Osteoblast (primary cell): ENCODE measurements around the gene HS6ST1.

GRCh38 chr2:127847158-127847605 lies 10.8 kb downstream of the POLR2D start:
- CAGE, long polyA plus RNA, result no peak
- RRBS, result no CpG with 5 or more reads among the region's 6 CpGs

- CAGE, long polyA plus RNA, result no peak
- RRBS, result no CpG with 5 or more reads among the region's 10 CpGs
Measured at GRCh38 chr2:127847606-127848396, 10.2 kb downstream of the POLR2D start.

- CAGE, long polyA plus RNA, result no peak
- RRBS, result no CpG with 5 or more reads among the region's 29 CpGs
Measured at GRCh38 chr2:127859095-127859704, 1.2 kb upstream of the POLR2D start.

- CAGE, long polyA plus RNA, result no peak
- RRBS, result no CpG with 5 or more reads among the region's 9 CpGs
Measured at GRCh38 chr2:127953153-127954323, 67.8 kb upstream of the AMMECR1L start.

DNA sequence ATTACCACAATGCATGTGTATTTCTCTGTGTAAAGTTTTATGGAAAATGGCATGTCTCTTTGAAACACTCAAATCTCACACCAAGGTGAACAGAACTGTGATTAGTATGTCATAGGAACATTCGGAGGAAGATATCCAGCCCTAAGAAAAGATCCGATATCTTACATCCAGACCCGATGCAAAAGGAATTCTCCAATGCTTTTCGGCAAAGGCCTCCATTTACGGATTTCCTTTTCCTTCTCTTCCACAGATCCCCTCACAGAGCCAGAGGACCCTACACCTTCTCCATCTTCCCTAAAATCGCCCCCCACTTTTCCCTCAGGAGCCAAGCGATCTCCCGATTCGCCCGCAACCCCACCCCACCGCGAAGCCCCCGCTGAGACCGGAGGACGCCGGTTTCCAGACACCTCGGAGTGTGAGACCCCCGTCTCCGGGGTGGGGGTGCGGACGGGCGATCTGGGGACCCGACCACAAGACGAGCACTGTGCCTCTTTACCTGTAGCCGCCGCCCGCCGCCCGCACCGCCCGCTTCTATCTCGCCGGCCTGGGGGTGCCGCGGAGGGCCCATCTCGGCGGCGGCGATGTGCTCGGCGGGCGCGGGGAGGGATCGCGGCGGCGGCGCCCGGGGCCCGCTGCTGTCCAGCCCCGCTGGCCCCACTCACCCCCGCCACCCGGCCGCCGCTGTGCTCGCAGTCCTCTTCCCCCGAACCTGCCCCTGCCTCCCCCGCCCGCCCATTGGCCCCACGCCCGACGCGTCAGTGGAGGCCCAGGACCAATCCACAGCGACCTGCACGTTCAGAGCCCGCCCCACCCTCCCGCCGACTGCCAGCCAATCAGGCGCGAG lies 1.0 kb downstream of the SAP130 start:
- CAGE, long polyA plus RNA, result no peak
- RRBS, result 1% methylated on average over 30 of the region's 70 CpGs

DNA sequence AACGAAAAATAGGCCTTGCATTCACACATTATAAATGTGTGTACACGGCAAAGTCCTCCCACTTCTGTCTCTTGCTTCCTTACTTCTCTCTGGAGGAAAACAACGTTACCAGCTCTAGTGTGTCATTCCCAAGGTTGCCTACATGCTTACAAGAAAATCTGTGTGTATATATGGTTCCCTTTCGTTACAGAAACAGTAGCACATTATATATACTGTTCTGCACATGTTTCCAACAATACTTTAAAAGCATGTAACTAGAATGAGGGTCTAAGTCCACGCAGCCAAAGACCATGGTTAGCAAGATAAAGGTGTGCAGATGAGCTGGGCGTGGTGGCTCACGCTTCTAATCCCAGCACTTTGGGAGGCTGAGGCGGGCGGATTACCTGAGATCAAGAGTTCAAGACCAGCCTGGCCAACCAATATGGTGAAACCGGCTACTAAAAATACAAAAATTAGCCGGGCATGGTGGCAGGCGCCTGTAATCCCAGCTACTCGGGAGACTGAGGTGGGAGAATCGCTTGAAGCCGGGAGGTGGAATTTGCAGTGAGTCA lies 25.0 kb upstream of the UGGT1 start:
- CAGE, long polyA plus RNA, result no peak
- RRBS, result no CpG with 5 or more reads among the region's 15 CpGs

- CAGE, long polyA plus RNA, result no peak
- RRBS, result no CpG with 5 or more reads among the region's 11 CpGs
Measured at GRCh38 chr2:128178328-128179177, 87.6 kb downstream of the UGGT1 start.

DNA sequence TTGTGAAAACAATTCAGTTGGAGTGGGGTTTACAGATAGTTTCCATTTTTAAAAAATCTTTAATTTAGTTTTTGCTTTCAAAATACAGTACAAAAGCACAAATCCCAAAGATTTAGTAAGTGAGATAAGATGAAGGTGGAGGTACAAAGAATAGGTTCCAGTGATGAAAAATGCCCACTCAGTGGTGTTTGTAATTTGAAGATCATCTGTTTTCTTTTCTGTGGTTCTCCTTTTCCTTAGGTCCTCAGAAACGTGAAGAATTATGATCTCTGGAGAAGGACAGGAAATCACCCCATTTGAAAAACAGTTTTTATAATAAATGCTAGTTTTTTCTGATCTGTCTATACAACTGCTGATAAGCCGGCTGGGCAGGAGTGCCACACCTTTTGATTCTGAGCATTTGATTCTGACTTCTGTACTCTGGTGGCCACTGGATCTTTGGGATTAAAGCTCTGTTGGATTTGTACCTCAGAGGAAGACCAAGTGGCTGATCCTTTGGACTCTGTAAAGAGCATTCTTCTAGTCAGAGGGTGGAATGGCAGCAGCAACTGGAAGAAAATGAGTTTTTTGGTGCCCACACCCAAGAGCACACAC lies 98.6 kb downstream of the UGGT1 start:
- CAGE, long polyA plus RNA, result no peak
- RRBS, result no CpG with 5 or more reads among the region's 2 CpGs

DNA sequence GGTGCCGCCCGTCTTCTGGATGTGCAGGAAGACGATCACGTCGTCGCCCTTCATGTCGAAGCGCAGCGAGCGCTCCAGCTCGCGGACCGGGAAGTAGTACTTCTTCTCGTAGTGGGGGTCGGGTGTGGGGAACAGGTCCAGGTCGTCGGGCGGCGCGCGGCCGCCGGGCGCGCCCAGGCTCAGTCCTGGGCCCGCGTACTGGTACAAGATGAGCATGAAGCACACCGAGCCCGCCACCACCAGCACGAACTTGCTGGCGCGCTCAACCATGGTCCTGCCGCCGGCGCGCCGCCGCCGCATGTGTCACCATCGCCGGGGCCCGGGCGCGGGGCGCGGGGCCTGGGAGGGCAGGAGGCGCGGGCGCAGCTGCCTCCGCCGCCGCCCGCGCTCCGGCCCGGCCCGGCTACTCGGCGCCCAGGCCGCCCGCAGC lies 389 bp downstream of the HS6ST1 start:
- CAGE, long polyA plus RNA, result no peak
- RRBS, result no CpG with 5 or more reads among the region's 61 CpGs

- CAGE, long polyA plus RNA, result no peak
- RRBS, result 2% methylated on average over 22 of the region's 79 CpGs
Measured at GRCh38 chr2:128318694-128319212, at the start of gene HS6ST1. Gene HS6ST1, minus strand, starts transcription at chr2:128318868.

DNA sequence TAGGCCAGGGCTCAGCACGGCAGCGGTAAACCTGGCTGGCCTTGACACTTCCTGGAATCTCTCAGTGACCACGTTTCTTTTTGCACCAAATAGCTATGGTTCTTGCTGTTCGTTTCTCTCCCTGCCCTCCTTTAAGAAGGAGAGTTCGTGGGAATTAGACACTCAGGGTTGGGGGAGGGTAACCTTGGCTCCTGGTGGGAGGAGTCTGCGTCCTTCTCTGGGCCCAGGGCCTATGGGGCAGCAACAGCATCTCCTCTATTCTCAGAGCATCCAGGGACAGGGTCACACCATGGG lies 5.1 kb upstream of the HS6ST1 start:
- CAGE, long polyA plus RNA, result no peak
- RRBS, result no CpG with 5 or more reads among the region's 6 CpGs

DNA sequence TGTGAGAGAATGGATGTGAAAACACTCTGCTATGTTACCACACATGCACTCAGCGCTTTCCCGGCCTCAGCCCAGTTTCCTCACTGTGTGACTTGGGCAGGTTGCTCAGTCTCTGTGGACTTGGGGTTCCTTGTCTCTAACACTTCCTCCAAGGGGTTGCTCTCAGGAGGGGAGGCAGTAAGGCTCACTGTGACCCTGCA lies 230.5 kb upstream of the HS6ST1 start:
- CAGE, long polyA plus RNA, result no peak
- RRBS, result 76% methylated on average over 2 of the region's 2 CpGs

DNA sequence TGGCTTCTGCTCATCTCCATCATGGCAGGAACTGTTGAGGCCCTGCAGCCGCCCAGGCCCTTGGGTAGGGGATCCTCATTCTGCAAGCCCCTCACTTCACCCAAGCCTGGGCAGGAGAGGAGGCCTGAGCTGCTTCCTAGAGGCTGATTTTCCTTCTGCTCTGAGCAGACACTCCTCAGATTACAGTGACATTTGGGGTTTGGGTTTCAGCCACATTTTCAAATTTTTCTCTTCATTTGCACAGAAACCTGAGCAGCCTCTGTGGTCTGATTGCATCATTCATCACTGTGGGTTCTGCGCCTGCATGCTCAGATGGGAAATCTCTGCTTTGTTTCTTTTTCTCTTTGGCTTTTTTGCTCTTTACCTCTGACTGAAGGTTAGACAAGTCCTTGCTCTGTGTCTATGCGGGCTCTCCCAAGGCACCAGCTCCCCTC lies 305.3 kb upstream of the HS6ST1 start:
- CAGE, long polyA plus RNA, result no peak
- RRBS, result no CpG with 5 or more reads among the region's 3 CpGs

- CAGE, long polyA plus RNA, result no peak
- RRBS, result no CpG with 5 or more reads among the region's 6 CpGs
Measured at GRCh38 chr2:128654268-128654863, 335.7 kb upstream of the HS6ST1 start.

- CAGE, long polyA plus RNA, result no peak
- RRBS, result 11% methylated on average over 17 of the region's 39 CpGs
Measured at GRCh38 chr2:129934009-129934684, 45.3 kb upstream of the RAB6C start.

DNA sequence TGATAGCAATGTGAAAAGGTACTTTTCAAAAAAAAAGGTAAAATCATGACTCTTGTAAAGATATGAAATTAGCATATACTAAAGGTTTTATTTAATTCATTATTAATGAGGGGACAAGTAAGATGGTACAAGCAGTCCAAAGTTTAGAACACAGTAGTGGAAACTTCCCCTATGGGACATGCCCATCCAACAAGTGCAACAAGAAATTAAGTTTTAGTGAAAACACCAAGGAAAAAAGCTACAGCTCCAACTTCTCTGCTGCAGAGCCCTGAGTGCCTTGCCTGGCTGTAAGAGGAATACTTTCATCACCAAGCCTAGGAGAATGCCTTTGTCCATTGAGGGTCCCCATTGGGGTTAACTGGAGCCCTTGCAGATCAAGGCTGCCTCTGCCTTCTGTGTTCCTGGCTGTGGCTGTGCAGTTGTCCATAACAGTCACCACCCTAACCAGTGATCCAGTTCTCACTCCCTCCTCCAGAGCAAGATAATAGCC lies 44.6 kb upstream of the RAB6C start:
- CAGE, long polyA plus RNA, result no peak

DNA sequence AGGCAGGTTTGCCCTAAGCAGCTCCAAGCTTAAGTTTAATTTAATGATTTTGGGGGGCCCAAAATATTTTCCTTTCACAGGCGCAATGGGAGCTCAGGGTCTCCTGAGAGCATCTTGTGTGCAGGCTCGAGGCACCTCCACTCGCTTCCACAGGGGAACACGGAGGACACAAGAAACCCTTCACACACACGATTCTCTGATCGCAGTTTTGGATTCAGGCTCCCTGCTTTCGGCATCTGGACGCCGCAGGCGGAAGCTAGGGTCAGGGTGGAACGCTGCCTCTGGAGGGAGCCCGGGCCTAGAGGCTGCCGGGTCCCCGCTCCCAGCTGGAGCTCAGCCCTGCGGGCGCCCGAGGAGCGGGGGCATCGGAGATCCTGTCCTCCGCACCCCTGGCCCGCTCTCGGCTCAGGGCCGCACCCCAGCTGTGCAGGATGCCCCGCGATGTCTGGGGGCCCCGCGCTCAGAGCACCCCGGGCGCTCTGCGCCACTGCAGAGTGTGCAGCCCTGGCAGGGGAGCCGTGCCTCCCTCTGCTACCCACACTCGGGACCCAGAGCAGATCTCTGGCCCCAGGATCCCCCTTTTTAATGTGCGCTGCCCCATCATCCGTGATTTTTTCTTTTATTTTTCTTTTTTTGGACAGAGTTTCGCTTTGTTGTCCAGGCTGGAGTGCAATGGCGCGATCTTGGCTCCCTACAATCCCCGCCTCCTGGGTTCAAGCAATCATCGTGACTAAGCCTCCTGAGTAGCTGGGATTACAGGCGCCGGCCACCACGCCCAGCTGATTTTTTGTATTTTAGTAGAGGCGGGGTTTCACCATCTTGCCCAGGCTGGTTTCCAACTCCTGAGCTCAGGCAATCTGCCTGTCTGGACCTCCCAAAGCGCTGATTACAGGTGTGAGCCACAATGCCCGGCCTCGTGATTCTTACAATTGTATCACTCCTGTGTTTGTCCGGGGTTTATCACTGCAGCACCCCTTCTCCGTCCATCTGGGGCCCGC lies 54.8 kb upstream of the TUBA3E start:
- CAGE, long polyA plus RNA, result no peak
- RRBS, result no CpG with 5 or more reads among the region's 49 CpGs

DNA sequence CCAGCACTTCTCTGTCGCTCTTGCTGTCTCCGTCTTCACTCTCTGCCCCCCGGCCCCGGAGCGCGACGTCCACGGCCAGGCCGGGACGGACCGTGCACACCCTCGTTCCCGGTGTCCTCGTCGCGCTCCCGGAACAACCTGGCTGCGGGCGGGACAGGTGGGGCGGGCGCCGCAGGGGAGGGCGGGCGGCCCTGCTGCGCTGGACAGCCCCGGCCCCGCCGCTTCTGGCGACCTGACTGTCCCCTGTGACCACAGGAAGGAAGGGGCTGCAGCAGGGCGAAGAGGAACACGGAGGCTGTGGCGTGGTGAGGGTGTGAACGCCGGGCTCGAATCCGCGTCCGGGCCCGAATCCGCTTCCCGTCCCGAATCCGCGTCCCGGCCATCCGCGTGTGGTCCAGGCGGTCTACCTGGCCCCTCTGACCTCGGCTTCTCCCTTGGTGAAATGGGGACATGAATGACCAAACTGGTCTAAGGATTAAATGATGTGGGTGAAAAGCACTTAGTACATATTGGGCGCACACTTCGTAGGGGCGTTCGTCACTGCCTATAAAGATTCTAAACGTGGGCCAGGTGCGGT lies 577 bp downstream of the PTPN18 start:
- CAGE, long polyA plus RNA, result no peak
- RRBS, result 5% methylated on average over 17 of the region's 55 CpGs

GRCh38 chr2:130372315-130373079 lies 16.6 kb downstream of the PTPN18 start:
- CAGE, long polyA plus RNA, result start-site peak on the plus strand at chr2:130372688-130372753, 101 and 148 reads in 2 replicates
- RRBS, result 2% methylated on average over 36 of the region's 70 CpGs

DNA sequence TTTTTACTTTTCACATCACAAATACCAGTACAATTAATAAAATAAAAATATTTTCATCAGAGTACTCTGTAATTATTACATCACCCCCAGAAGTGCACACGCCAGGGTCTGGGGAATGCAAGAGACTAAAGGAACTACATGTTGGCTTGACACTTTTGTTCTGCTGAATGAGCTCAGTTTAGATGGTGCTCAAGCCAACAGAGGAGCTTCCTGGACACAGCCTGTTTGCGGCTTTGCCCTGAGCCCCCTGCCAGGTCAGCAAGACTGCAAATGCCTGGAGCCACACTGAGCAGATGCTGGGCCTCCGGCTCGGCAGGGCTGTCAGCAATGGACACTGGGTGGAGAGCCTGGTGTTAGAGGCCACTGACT lies 31.9 kb downstream of the PTPN18 start:
- CAGE, long polyA plus RNA, result no peak
- RRBS, result no CpG with 5 or more reads among the region's 4 CpGs